ENCODE measurements around a stretch of chr4.

- RRBS = no CpG with 5 or more reads among the region's 3 CpGs
These were observed 93.4 kb downstream of the SORBS2 start for GRCh38 chr4:185718517-185719133.

DNA sequence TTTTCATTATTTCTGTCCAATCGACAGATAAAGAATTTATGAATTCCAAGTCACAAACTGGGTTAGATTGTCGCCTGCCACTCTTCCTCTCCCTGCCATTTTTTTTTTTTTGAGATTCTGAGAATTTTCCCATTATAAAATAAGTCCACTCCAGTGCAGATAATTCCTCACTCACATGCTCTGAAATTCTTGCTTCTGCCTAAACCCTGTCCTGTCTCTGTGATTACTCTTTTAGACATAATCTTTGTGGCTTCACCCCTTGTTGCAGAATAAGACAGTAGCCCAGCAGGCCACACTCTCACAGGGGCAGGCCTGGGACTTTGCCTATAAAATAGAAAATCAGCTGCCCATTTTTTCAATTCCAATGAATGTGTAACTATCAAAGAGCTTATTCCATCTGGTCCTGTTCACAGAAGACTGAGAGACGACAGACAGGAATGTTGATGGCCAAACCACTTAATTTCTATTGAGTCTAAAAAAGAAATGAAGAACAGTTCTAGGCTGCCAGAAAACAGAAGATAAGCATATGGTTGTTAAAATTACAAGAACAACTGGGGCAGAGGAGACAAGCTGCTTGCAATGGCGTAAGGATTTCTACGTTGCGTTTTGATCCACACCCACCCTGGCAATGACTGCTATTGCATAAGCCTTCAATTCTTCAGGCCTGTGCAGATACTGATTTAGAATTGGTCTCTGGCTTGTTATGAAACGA, 37.5 kb upstream of the SORBS2 start:
- RRBS = no CpG with 5 or more reads among the region's 7 CpGs

DNA sequence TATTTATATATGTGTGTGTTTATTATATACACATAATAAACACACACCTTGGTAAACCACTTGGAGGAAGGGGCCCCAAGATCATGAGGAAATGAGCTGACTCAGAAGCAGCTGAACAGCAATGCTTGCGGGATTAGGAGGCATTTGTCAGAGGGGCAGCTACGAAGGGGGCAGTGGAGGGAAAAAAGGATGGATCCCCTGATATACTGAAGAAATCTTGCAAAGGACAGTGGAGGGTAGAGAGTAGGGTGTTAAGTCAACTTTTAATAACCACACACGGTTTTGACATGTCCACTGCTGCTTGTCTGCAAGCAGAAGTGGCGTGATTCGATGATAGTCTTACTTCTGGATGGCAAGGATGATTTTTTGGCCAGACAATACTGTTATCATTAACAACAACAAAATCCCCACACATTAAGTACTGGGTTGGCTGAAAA, 120.1 kb upstream of the SORBS2 start:
- RRBS = no CpG with 5 or more reads among the region's 5 CpGs

GRCh38 chr4:186051165-186051519, 17.8 kb upstream of the TLR3 start:
- RRBS = 13% methylated on average over 1 of the region's 9 CpGs

DNA sequence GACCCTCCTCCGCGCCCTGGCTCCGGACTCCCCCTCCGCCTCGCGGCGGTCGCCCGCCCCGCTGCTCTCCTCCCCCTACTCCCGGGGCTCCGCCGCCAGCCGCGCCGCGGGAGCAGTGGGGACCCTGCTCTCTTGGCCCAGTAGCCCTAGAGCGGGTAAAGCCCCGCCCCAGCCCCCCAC, 36.2 kb downstream of the TLR3 start:
- RRBS = 89% methylated on average over 17 of the region's 19 CpGs

DNA sequence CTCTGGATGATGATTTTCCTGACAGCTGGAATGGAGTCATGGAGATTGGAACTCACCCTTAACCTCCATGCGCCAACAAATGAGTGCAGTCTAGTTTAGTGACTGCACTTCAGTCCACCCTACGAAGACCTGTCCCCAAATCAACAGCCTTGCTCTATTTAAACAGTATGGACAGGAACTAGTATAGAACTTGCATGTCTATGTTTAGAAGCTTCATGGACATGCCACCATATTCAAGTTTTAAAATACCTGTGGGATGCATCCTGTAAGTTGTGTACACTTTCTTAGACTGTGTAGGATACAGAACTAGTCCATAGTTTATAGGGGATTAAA, 45.8 kb upstream of the CYP4V2 start:
- RRBS = no CpG with 5 or more reads among the region's 2 CpGs

GRCh38 chr4:186160982-186161625, 30.3 kb upstream of the CYP4V2 start:
- RRBS = no CpG with 5 or more reads among the region's 7 CpGs

DNA sequence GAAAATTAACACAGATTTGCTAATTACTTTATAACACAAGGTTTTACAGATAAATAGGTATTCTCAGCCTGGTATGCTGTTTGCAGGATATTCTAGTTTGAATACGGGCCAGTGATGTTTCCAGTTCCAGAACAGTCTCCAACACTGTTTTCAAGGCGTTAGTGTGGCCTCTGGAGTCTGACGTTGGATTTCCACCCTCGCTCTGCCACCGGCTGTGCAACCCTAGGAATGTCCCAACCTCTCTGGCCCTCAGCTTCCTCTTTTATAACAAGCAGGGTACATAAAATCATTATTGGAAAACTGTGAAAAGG, 23.8 kb upstream of the CYP4V2 start:
- RRBS = no CpG with 5 or more reads among the region's 5 CpGs

DNA sequence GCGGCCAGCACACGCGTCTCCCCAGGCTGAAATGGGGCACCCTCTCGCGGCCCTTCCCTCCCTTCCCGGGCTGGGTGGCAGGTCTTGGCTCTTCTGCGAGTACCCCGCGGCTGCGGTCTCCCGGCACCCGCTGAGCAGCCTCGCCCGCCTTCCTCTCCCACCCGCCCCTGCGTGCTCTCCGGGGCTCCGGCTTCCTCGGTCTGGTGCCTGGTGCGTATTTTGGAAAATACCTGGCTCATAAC, 560 bp upstream of the CYP4V2 start:
- RRBS = under 1% methylated on average over 17 of the region's 20 CpGs

- RRBS = no CpG with 5 or more reads among the region's 14 CpGs
These were observed 7.8 kb upstream of the F11 start for GRCh38 chr4:186258095-186258738.

- RRBS = no CpG with 5 or more reads among the region's 6 CpGs
These were observed 84.6 kb downstream of the F11 start for GRCh38 chr4:186350548-186350957.

- RRBS = no CpG with 5 or more reads among the region's 19 CpGs
These were observed 1.0 kb downstream of the MTNR1A start for GRCh38 chr4:186554169-186554928.

DNA sequence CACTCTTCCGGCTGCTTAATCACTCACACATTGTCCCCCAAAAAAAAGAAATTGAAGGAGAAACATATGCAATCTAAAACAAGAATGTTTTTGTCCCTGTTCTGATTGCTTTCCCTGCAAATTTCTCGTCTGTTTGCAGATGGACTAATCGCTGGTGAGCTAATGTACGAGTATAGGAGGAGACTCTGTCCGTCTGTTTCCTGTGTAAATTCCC, 37.7 kb upstream of the MTNR1A start:
- RRBS = no CpG with 5 or more reads among the region's 5 CpGs

DNA sequence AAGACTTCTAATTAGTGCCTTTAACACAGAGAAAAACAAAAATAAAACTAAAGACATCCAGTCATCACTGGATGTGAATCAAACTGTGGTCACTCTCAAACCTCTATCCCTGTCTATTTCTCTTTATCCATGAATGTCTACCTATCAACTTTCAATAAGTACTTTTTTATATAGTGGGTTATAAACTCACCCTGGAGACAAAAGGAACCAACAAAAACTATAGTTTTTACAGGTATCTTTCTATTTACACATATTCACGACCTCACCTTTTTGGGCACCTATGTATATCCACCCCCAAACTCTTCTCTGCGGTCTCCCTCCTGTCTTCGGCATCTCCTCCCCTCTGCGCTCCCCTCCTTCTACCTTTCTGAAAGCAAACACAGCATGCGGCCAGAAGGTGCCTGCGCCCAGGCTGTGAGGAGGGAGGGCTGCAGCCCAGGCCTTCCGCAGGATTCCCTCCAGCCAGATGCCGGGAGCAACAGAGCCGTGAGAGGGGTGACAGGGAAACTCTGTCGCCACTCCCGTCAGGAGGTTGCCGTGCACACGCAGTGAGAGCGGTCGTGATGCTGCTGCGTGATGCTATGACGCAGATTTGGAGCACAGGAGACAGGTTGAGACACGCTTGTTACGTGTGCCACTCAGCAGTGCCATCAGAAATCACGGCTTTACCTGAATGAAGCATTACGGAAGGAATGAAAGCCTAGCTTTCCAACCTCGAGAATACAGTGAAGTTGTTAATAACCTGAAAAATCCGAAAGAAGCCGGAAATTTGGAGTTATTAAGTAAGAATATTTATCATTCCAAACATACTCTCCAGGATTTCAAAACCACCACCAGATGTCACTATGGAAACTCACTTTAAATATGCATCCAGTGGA, 54.6 kb downstream of the FAT1 start:
- RRBS = no CpG with 5 or more reads among the region's 24 CpGs

- RRBS = no CpG with 5 or more reads among the region's 18 CpGs
These were observed 29.9 kb downstream of the FAT1 start for GRCh38 chr4:186693302-186694538.

DNA sequence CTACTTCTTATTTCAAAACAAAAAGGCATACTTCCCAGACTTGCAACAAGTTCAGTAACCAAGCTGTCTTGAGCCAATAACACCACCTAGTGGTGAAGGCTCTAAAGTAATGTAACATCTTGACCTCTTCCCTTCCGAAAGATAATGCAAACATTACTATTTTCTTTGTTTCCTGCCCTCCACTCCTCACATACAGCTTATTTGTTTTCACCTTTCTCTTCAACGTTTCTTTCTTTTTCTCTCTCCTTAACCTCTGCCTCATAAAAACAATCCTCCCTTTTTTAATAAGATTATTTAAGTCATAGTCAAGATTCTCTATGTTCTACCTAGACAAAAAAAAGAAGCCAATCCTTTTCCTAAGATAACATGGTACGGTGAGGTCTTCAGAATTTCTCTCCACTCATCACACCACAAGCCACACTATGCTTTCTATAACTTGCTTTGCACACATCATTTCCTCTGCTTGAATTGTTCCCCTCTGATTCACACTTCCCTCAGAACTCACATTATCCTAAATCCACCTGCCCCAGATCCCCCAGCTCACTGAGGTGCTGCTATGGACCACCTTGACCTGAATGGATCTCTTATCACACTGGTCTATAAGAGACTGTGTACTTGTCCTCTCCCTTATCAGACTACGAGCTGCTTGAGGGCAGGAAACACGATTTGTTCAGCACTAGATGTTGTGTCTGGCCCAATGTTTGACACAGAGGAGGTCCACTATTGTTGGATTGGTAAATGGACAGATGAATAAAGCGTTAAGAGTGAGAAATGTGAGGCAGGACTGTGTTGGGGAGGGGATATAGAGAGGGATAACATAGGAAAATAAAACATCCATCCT, 3.4 kb downstream of the FAT1 start:
- RRBS = no CpG with 5 or more reads among the region's 6 CpGs

GRCh38 chr4:186755803-186756359, 32.2 kb upstream of the FAT1 start:
- RRBS = no CpG with 5 or more reads among the region's 4 CpGs

- RRBS = no CpG with 5 or more reads among the region's 4 CpGs
These were observed 178.1 kb upstream of the FAT1 start for GRCh38 chr4:186901728-186902160.

DNA sequence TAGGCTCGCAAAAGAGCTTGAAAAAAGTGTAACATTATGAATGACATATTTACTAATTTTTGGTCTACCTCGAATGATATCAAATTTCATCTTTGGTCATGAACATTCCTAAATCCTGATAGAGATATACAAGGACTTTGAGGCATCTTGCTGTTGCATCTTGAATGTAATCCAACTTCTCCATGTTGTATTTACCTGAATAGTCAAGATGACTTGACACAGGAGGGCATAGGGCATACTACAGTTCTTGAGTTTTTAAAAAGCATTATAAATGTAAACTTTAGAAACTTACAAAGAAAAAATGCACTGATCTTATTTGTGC, 517.9 kb upstream of the FAT1 start:
- RRBS = no CpG with 5 or more reads among the region's 2 CpGs

- RRBS = 88% methylated on average over 4 of the region's 69 CpGs
These were observed 490.2 kb upstream of the ZFP42 start for GRCh38 chr4:187505125-187505975.